Breast epithelium (tissue), 2 donors: ENCODE data around the gene SLC6A13.

GRCh38 chr12:14693-15206 lies 51.8 kb upstream of the IQSEC3 start:
- PRO-cap, result no peak
- RAMPAGE, long total RNA, 2 experiments, result no peak in any of the 2 experiments

DNA sequence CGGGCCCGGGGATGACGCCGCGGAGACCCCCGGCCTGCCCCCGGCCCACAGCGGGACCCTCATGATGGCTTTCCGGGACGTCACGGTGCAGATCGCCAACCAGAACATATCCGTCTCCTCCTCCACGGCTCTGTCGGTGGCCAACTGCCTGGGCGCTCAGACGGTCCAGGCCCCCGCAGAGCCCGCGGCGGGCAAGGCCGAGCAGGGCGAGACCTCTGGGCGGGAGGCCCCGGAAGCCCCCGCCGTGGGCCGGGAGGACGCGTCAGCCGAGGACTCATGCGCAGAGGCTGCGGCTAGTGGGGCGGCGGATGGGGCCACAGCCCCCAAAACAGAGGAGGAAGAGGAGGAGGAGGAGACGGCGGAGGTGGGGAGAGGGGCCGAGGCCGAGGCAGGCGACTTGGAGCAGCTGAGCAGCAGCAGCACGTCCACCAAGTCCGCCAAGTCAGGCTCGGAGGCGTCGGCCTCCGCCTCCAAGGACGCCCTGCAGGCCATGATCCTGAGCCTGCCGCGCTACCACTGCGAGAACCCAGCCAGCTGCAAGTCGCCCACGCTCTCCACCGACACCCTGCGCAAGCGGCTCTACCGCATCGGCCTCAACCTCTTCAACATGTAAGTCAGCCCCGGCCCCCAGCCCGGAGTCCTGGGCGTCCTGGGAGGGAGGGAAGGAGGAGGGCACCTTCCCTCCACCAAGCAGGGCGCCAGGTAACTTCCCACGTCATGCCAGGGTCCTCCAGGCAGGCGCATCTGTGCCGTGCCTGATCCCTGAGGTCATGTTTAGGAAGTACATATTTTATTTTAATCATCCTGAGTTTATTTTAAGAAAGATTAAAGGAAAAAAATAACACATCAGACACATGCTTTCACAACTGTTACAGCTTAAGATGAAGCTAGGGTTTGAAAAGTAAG lies 72.4 kb downstream of the IQSEC3 start:
- PRO-cap, result no peak
- RAMPAGE, long total RNA, 2 experiments, result start-site peak on the plus strand in 1 of 2 experiments, centred at position 240 of the sequence, 12 reads per replicate

DNA sequence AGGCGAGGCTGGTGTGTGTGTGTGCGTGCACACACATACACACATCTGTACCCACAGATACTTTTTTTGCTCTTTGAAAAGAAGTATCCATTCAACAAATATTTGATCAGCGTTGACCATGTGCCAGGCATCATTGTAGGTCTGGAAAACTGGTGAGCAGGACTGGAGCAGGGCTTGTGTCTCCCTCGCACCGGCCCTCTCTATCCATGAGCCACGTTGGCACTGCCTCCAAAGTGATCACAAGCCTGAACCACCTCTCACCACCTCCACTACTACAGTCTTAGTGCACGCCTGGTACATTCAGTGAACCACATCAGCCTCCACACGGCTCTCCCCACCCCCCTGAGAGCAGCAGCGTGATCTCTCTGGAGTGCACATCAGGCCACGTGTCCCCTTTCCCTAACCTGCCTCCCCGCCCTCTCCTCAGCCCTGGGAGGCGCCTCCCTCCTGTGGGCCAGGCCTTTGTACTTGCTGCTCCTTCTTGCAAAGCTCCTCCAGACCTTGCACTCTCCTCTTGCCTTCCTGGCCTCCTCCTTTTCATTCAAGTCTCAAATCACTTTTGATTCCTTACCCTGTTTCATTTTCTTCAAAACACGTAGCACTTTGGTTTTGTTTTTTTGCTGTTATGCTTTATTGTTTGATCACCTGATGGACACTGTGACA lies 49.8 kb downstream of the SLC6A12 start:
- PRO-cap, result no peak
- RAMPAGE, long total RNA, 2 experiments, result no peak in any of the 2 experiments

DNA sequence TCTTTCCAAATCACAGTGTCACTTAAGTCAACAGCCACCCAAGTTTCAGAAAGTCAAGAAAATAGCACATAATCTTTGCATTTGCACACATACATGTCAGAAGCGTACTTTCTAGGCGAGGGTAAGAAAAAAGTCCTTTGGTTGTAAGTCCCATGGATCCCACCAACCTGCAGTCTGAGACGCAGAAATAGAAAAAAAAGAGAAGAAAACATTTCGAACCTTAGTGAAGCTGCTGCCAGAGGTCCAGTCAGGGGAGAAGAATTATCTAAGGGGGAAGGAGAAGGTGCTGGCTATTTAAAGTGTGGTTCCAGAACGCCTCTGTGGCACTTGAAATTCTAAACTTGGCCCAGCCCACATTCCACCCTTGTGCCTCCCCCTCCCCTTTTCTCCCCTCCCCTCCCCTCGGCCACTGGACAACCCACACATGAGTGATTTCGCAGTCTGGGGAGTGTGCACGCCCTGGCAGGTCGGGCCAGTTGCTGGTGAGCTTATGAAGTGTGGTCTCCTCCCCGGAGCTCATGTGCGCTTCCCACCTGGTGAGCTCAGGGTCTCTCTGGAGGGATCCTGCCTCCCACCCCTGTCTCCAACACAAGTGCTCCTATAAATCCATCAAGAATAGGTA lies at the start of gene SLC6A13:
TSS of gene SLC6A13 (minus strand) at position 267 of the 622 bp plus-strand sequence.
- PRO-cap, result no peak
- RAMPAGE, long total RNA, 2 experiments, result no peak in any of the 2 experiments

DNA sequence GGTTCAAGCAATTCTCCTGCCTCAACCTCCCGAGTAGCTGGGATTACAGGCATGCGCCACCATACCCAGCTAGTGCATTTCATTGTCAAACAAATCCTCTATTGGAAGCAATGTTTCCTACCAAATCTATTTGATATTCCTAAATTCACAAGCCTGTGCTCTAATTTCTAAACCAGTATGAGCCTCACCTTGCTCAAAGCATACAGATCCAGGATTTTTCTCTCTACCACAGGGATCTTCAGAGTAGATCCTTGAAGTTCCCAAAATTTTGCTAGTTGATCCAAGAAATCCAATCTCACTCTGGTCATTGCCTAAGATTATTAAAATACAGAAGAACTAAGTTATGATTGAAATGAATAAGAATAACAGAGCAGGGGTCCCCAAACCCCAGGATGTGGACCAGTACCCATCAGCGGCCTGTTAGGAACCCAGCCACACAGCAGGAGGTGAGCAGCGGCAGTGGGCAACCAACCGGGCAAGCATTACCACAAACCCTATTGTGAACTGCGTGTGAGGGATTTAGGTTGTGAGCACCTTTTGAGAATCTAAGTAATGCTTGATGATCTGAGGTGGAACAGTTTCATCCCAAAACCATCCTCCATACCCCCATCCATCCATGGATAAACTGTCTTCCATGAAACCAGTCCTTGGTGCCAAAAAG lies 5.1 kb downstream of the KDM5A start:
- PRO-cap, result no peak
- RAMPAGE, long total RNA, 2 experiments, result no peak in any of the 2 experiments

- PRO-cap, result no peak
- RAMPAGE, long total RNA, 2 experiments, result no peak in any of the 2 experiments
These were observed 1.5 kb downstream of the KDM5A start for GRCh38 chr12:387564-388006.

GRCh38 chr12:459450-459743 lies 342 bp upstream of the B4GALNT3 start:
- PRO-cap, result no peak
- RAMPAGE, long total RNA, 2 experiments, result no peak in any of the 2 experiments

- PRO-cap, result no peak
- RAMPAGE, long total RNA, 2 experiments, result no peak in any of the 2 experiments
These were observed 25.0 kb downstream of the B4GALNT3 start for GRCh38 chr12:484720-485214.

DNA sequence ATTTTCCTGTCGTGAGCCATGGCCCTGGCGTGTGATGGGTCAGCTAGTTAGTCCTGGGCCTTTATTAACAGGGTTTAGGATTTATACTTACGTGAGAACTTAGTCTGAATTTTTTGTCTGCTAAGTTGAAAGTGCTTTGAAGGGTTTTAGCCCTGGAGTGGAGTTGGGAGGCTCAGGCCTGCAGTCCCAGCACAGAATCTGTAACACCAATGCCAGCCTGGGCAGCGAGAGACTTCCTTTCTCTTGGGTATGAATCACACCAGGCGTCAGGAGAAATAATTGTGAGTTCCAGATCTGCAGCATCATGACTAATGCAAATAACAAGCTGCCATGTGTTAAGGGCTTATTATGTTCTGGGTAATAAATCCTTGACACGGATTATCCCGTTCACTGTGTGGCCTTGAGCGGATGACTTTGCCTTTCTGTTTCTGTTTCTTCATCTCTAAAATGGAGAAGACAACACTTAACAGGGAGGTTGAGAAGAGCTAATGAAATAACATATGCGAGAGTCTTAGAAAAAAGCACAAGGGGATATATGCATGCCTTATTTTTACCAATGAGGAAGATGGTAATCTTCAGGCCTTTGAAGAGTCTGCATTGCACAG lies 70.6 kb downstream of the B4GALNT3 start:
- PRO-cap, result no peak
- RAMPAGE, long total RNA, 2 experiments, result no peak in any of the 2 experiments

DNA sequence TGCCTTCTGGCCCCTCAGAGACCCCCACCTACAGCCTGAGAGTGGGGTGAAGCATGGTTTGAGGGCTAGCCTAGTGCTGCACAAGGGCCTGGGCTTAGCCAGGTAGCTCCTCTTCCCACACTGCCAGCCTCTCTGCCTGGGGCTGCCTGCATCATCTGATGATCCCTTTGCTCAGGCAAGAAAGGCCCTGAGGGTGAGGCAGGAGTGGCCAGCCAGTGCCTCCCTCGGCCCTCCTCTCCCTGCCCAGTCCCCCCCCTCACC lies 81.8 kb downstream of the B4GALNT3 start:
- PRO-cap, result no peak
- RAMPAGE, long total RNA, 2 experiments, result no peak in any of the 2 experiments

- PRO-cap, result no peak
- RAMPAGE, long total RNA, 2 experiments, result no peak in any of the 2 experiments
These were observed 83.1 kb downstream of the B4GALNT3 start for GRCh38 chr12:542691-543426.

- PRO-cap, result bidirectional peak, plus-strand start at chr12:562161, minus-strand start at chr12:561932
- RAMPAGE, long total RNA, 2 experiments, result no peak in any of the 2 experiments
These were observed 101.3 kb downstream of the NINJ2 start for GRCh38 chr12:561772-562524.

DNA sequence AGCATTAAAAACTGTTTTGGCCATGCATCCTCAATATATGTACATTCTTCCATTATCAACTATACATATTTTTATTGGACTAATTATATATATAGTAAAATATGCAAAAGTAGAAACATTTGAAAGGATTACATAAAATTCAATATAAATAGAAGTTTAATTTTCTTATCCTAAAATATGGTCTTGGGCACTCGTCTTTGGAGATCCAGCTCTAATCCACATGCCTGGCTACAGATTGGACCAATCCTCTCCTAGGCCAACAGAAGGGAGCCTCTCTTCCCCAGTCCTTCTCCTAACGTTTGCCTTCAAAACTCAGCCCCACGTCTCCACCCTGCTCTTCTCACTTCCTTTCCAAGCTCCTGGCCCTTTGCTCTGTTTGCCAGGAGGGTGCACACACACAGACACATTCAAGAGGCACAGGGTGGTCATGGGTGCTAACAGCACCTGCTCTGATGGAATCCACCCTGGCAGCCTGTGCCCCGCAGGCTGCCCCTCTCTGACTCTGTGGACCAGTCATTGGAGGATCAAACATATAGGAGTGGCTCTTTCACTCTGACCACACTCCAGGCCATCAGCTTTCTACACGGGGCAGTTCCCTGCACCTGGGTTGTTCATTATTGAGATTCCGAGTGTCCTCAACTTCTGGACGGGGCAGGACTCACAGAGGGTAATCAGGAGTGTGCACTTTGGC lies 95.0 kb downstream of the NINJ2 start:
- PRO-cap, result no peak
- RAMPAGE, long total RNA, 2 experiments, result no peak in any of the 2 experiments

GRCh38 chr12:574791-575314 lies 88.4 kb downstream of the NINJ2 start:
- PRO-cap, result no peak
- RAMPAGE, long total RNA, 2 experiments, result no peak in any of the 2 experiments

DNA sequence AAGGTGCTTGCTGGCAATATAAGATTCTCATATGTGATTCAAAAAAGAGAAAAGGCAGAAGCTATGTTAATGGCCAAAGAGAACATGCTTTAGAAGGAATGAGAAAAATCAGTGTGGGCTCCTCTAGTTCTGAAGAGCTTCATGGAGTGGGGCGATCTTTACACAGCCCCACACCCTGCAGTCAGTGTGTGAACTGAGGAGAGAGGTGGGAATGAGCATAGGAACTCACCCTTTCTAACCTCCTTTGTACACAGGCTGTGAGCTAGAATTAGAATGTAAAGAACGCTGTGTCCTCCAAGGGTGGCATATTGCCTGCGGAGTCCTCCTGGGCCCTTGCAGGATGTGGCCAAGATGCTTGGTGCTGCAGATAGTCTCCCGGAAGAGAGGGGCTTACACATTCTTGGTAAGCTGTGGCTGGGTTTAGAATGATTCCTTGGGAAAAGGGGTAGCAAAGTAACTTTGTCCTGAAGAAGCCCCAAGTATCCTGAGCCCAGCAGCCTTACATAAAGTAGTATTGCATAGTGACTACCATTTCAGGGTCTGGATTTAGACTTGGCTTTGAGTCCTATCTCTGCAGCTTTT lies 43.9 kb downstream of the NINJ2 start:
- PRO-cap, result no peak
- RAMPAGE, long total RNA, 2 experiments, result no peak in any of the 2 experiments

GRCh38 chr12:689332-690226 lies 26.3 kb upstream of the NINJ2 start:
- PRO-cap, result no peak
- RAMPAGE, long total RNA, 2 experiments, result no peak in any of the 2 experiments

- PRO-cap, result no peak
- RAMPAGE, long total RNA, 2 experiments, result no peak in any of the 2 experiments
These were observed 23.6 kb upstream of the WNK1 start for GRCh38 chr12:728747-729212.

GRCh38 chr12:753314-753794 lies 975 bp downstream of the WNK1 start:
- PRO-cap, result no peak
- RAMPAGE, long total RNA, 2 experiments, result no peak in any of the 2 experiments

GRCh38 chr12:816552-817091 lies 64.2 kb downstream of the WNK1 start:
- PRO-cap, result no peak
- RAMPAGE, long total RNA, 2 experiments, result no peak in any of the 2 experiments

GRCh38 chr12:958489-959314 lies 9.2 kb upstream of the RAD52 start:
- PRO-cap, result no peak
- RAMPAGE, long total RNA, 2 experiments, result no peak in any of the 2 experiments